Jurkat, Clone E6-1 (cell line): ENCODE measurements around the gene H3Y2.

DNA sequence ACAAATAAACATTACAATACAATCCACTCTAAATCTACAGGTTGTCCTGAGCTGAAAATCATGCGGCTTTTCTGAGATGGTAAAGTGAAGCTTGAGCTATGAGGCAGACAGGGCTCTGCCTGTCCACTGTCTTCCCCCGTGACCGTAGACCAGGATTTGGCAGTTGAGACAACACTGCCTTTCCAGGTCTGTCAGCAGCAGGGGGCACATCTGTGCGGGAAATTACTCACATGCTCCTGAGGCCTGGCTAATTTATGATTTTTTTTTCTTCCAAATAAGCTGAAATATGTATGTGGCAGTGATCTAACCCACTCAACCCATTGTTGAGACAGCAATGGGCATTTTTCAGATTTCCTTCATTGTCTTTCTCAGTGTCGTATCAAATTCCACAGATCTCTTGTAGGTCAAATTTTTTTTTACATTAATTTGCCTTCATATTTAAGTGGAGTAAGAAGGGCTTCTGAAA, 307.9 kb downstream of the FBXL7 start:
- RRBS: no CpG with 5 or more reads among the region's 5 CpGs

DNA sequence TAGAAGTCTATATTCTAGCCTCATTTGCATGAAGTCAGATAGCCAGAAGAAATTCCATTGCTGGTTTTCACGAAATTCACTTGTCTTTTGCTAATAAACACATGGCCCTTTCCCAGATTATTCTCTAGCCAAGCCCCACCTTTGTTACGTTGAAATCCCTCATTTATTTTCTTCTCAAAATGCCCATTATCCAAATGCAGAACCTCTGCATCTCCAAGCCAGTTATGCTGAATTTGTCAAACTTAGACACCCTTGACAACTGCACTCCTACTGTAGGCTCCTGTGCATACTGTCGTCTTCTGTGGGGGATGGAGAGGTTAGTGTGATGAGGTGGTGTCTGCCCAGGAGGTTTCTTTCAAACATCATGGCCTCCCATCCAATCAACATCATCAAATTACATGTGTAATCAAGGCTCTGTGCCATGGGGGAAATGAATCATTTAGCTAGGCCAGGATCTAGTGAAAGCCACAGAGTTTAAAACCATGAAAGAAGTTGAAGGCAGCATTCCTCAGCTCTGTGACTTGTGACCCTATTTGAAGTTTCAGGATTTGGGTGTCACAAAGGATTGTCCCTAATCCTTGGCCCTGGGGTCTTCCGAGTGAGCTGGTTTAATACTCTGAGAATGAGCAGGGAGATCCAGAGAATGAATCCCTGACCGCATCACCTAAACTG, 240.7 kb downstream of the MARCHF11 start:
- RRBS: no CpG with 5 or more reads among the region's 5 CpGs

GRCh38 chr5:16081372-16081867, 98.2 kb downstream of the MARCHF11 start:
- RRBS: 93% methylated on average over 2 of the region's 10 CpGs

- RRBS: no CpG with 5 or more reads among the region's 16 CpGs
Observed at GRCh38 chr5:16180557-16181116, 1.0 kb upstream of the MARCHF11 start.

DNA sequence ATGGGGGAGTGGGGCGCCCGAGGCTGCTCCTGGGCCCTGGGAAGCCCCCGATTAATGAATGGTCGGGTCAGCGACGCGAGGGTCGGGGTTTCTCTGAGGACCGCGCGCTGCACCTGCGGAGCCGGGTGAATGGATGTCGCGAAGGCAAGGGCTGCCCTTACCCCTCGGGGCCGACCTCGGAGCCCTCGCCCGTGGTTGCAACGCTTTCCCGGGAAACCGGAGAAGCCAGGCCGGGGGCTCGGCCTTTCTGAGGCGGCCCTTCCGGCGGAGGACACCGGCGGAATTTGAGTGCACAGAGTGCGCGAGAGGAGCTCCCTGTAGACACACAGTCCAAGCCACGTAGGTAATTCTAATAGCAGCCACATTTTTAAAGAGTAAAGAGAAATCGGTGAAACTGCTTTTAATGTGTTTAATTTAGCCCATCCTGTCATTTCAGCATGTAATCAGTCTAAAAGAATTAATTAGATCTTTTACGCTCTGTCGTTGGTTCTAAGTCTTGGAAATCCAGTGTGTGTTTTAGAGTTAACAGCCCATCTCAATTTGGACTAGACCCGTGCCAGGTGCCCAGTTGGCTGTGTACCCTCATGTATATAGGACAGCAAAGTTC, 551 bp upstream of the ZNF622 start:
- RRBS: 3% methylated on average over 8 of the region's 37 CpGs

DNA sequence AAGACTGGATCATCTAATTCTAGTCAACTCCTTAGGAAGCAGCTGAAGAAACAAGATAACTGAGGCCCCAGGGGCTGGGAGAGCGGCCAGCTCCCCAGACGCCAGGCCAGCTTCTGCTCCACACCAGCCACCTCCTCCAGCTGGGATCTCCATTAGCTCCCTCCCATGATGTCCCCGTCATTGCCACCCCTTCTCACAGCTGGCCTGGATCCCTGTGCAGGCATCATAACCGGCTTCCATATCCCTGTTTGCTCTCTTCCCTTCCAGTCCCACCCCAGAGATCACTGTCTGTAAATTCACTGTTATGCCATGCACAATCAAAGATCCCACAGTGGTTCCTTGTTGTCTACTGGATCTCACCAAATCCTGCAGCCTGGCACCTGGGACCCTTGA, 50.4 kb upstream of the RETREG1 start:
- RRBS: no CpG with 5 or more reads among the region's 4 CpGs

DNA sequence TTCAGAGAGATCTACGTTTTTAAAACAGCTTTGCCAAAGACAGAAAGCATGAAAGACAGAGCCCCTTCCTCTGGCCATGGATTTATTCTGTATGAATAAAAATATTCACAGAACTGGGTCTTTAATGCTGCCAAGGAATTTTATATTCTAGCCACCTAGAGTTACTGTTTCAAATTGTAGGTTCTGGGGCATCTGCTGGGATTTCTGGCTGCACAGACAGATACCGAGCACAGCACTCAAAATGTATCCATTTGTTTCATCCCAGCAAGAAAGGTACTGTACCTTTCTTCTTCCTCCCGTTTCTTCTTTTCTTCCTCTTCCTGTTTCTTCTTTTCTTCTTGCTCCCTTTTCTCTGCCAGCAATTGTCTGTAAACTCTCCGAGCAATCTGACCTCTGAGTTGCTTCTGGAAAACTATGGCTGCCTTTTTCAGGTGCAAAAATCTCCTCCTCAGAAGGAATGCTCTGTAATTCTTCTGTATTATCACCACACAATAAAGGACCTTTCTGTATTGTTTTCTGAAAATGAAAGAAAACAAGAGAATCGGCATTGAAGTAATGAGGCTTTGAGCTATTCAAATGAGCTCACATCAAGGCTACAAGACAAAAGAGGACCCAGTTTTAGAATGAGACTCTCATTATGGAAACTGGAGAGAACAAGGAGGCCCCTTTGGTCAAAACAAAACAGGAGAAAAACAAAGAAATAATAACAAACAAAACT, 86.0 kb upstream of the RETREG1 start:
- RRBS: no CpG with 5 or more reads among the region's 5 CpGs

DNA sequence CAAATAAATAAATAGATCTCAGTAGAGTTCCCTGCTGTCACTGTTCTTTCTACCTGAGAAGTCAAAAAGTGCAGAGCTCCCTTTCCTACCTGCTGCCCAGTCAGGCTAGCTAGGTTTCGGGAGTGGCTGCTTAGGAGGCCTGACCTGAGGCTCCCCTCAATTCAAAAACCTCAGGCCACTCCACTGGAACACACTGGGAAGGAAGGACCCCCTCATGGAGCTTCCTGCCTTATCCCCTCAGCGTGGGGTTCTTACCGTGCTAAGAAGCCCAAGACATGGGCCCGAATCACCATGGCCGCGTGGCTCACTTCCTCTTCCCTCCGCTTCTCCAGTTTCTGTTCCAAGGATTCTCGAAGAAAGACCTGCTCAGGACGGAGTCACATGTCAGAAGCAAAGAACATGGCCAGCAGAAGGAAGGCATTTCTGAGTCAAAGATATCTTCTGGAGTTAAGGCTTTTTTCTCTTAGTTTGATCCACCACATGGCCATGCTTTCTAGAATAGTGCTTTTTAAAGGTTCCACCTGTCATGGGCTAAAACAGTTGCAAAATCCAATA, 87.6 kb upstream of the RETREG1 start:
- RRBS: no CpG with 5 or more reads among the region's 9 CpGs

GRCh38 chr5:16763209-16763883, 146.5 kb upstream of the RETREG1 start:
- RRBS: no CpG with 5 or more reads among the region's 8 CpGs

GRCh38 chr5:16874316-16875089, 61.6 kb downstream of the MYO10 start:
- RRBS: no CpG with 5 or more reads among the region's 9 CpGs

- RRBS: no CpG with 5 or more reads among the region's 6 CpGs
Observed at GRCh38 chr5:16933972-16934363, 2.1 kb downstream of the MYO10 start.

- RRBS: no CpG with 5 or more reads among the region's 7 CpGs
Observed at GRCh38 chr5:16952855-16953605, 16.9 kb upstream of the MYO10 start.

DNA sequence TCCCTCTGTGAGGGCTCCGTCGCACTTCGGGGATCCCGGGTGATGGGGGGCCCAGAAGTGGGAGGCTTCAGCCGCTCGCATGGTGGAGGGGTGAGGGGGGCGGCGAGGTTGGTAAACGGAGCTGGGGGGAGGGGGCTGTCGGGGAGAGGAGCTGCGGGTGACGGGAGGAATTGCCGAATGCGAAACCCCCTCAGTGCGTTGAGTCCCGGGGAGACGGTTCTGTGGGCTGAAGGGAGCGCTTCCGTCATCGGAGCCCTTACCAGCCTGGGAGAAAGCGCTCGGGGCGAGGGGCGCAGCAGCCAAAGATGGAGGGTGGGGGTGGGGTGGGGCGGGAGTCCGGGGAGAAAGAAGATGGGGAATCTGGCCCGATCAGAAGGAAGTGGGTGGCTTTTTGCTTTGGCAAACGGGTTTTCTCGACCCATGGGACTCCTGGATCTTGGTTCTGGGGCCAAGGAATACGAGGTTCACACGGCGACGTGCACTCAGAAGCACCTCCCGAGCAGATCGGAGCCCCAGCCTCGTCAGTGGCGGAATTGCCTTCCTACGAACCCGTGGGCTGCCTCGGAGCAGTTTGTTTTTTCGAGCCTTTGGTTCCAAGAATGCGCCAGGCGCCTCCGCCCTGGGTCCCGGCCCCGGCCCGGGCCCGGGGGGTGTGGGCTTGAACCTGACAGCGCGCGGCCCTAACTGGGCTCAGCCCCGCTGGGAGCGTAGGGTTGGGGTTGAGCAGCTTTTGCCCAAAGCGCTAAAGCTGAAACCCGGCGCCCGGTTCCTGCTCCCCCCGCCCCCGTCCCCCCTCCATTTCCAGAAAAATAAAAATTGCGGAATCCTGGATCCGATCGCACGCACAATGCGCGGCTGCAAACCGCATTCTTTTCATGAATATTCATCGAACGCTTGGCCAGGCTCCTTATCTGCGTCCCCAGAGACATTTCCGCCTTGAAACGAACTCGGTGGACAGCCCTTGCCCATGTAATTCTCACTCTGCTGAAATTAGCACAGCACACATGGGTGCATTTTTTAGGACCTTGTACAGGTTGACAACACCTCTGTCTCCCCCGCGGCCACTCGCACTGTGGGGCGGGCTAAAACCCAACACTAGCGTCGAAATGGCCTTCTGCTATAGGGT, 895 bp downstream of the BASP1 start:
- RRBS: 77% methylated on average over 4 of the region's 78 CpGs

GRCh38 chr5:17368039-17368361, 123.9 kb downstream of the H3Y2 start:
- RRBS: no CpG with 5 or more reads among the region's 5 CpGs

DNA sequence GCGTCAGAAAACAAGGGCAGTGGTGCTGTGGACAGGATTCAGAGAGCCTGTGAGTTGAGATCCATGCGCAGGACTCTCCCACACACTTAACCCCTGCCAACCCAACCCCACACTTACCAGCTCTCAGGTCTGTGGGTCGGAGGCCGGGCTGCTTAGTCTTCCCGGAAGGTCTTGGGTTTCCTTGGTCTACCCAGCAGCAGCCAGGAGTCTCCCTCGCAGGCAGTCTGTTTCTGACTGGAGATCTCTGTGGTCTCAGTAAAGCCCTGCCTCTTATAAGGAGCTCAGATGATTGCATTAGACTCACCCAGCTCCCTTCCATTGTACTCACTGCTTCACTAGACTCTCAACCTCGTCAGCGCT, at the start of gene H3Y2:
TSS of gene H3Y2 (minus strand) at position 246 of the 360 bp plus-strand sequence.
- RRBS: no CpG with 5 or more reads among the region's 8 CpGs

DNA sequence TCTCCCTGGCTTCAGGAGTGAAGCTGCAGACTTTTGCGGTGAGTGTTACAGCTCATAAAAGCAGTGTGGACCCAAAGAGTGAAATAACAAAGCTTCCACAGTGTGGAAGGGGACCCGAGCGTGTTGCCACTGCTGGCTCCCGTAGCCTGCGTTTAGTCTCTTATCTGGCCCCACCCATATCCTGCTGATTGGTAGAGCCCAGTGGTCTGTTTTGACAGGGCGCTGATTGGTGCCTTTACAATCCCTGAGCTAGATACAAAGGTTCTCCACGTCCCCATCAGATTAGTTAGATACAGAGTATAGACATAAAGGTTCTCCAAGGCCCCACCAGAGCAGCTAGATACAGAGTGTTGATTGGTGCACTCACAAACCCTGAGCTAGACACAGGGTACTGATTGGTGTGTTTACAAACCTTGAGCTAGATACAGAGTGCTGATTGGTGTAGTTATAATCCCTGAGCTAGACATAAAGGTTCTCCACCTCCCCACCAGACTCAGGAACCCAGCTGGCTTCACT, 845.7 kb downstream of the CDH18 start:
- RRBS: no CpG with 5 or more reads among the region's 7 CpGs

DNA sequence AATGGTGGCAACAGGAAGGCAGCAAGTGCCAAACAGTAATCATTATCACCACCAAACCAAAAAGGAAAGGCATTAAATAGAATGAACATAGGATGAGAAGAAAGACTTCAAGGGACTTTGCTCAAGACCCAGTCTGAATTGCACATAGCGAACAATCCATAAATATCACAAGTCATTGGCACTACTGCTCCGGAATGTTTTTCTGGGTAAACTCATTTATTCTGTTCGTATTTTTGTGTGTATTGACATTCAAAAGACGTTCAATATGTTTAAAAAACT, 481.0 kb upstream of the CDH18 start:
- RRBS: no CpG with 5 or more reads among the region's 4 CpGs

DNA sequence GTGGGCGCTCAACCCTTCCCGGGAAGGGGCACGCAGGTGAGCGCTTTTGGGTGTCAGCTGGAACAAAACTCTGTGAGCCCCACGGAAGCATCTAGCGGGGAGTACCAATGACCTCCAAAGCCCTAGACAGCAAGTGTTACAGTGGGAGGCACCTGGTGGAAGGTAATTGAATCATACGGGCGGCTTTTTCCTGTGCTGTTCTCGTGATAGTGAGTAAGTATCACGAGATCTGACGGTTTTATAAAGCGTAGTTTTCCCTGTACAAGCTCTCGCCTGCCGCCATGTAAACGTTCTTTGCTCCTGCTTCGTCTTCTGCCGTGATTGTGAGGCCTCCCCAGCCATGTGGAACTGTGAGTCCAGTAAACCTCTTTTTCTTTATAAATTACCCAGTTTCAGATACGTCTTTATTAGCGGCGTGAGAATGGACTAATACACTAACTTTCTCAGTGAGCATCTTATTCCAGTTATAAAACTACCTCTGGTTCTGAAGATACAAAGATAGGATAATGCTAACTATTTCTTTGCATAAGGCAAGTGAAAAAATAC, 628.2 kb upstream of the CDH18 start:
- RRBS: no CpG with 5 or more reads among the region's 20 CpGs

- RRBS: no CpG with 5 or more reads among the region's 40 CpGs
Observed at GRCh38 chr5:21341117-21341632, 1353.2 kb upstream of the CDH18 start.